Islet of Langerhans (tissue), 1 donor: ENCODE measurements around the genes DPF3 and NUMB.

DNA sequence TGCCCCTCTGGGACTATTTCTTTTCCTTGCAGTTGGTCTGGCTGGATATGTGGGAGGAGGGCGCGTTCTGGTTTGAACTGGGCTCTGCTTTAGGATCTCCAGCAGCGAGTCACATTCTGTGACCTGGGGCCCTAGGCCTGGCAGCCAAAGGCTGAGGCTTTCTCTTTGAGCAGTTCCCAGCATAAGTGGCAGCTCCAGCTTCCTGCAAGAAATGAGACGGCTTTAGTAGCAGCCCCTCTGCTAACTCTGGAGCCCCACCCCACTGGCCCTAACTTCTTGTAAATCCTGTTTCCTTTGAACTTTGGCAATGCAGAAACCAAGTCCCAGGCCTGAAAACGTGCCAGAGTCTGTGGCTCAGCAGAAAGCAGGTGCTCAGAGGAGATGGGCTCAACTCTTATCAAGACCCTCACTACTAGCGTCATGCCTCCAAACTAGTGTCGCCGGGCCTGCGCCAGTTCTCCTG lies 274.7 kb downstream of the DPF3 start:
- RRBS, result 96% methylated on average over 2 of the region's 9 CpGs

- RRBS, result no CpG with 5 or more reads among the region's 1 CpG
Measured at GRCh38 chr14:72675963-72676453, 217.9 kb downstream of the DPF3 start.

DNA sequence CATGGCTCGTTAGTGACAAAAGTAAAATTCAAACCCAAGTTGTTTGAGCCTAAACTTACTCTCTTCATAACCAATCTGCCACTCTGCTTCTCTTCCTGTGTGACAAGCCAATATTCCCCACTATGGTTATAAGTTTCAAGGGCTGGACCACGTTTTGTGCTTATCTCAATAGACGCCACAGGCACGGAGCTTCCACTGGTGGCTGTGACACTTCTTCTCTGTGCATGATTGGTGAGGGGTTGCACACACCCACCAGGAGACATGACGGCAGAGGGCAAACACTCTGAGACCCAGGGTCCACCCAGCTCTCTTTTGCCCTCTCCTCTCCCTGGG lies 44.9 kb downstream of the DPF3 start:
- RRBS, result no CpG with 5 or more reads among the region's 5 CpGs

- RRBS, result 3% methylated on average over 11 of the region's 55 CpGs
Measured at GRCh38 chr14:72893663-72894443, at the start of gene DPF3. Gene DPF3, minus strand, starts transcription at chr14:72894101.

DNA sequence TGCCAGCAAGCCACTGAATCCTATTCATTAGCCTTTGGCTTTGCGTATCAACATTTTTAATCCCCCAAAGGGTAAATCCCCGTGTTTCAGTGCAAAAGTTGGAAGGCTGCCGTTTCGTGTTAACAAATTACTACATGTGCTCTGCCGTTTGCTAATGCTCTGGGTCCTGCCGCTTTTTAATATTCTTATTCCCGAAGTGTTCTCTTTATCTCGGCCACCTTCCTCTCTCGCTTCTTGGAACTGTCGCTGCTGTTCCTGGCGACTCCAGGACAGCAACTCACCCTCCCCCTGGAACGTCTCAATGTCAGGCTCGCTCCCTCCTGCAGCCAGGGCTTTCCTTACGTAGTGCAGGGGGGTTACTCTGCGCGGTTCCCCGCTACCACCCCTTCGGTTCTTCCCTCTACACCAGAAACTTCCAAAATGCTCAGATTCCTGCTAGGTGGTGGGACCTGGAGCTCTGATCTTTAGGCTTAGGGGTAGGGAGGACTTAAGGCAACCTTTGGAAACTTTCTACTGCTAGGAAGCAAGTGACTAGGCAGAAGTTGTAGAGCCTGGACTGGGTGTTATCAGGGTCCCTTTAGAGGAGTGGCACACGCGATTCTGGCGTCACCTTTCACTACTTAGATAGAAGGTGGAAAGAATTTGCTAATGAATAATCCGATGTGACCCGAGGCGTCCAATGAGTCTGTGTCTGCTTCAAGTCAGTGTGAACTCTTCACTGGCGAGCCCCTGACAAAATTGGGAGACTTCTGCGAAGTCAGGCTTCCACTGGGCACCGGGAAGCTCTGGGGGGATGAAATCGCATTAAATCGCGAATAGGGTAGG lies 755 bp upstream of the DPF3 start:
- RRBS, result no CpG with 5 or more reads among the region's 30 CpGs

GRCh38 chr14:73083427-73083606 lies 25.0 kb downstream of the RBM25 start:
- RRBS, result no CpG with 5 or more reads among the region's 1 CpG

GRCh38 chr14:73096863-73097243 lies 38.5 kb downstream of the RBM25 start:
- RRBS, result no CpG with 5 or more reads among the region's 4 CpGs

- RRBS, result 5% methylated on average over 7 of the region's 53 CpGs
Measured at GRCh38 chr14:73269513-73270752, 32.6 kb downstream of the PAPLN start.

DNA sequence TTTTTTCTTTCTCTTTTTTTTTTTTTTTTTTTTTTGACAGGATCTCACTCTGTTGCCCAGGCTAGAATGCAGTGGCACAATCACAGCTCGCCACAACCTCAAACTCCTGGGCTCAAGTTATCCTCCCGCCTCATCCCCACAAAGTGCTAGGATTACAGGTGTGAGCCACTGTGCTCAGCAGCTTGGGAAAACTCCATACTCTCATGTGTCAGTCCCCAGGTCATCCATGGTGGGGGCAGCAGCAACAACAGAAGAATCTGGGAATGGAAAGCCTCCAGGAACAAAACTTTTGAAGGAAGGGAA lies 53.0 kb downstream of the NUMB start:
- RRBS, result no CpG with 5 or more reads among the region's 2 CpGs

GRCh38 chr14:73457337-73457846 lies 954 bp downstream of the NUMB start:
- RRBS, result 4% methylated on average over 8 of the region's 19 CpGs

- RRBS, result 5% methylated on average over 20 of the region's 61 CpGs
Measured at GRCh38 chr14:73457847-73458651, at the start of gene NUMB. Gene NUMB, minus strand, starts transcription at chr14:73458546.

DNA sequence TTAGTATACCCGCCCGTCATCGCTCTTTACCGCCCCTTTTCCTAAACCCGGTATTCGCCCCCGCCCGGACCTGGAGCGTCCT lies 147 bp upstream of the NUMB start:
- RRBS, result no CpG with 5 or more reads among the region's 9 CpGs

DNA sequence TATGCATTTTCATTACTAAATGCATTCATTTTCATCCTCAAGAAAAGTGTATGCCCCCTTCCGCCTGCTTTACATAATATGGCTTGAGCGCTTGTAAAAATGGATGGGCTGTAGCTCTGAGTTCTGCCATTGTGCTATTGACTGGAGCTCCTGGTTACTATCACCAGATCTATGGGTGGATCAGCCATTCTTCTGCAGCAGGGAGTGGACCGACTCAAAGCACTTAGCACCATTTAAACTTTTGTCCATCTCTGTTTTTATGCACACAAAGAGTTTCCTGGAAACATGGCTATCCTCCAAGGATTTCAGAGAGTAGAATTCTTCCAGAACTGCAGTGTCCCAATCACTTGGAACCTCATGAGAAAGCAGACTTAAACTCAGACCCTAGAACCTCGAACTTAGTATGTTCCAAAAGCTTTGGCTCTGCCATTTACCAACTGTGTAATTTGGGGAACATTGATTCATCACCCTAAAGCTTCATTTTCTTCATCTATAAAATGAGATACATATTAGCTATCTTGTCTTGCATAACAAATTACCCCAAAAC lies 4.5 kb upstream of the NUMB start:
- RRBS, result no CpG with 5 or more reads among the region's 4 CpGs

DNA sequence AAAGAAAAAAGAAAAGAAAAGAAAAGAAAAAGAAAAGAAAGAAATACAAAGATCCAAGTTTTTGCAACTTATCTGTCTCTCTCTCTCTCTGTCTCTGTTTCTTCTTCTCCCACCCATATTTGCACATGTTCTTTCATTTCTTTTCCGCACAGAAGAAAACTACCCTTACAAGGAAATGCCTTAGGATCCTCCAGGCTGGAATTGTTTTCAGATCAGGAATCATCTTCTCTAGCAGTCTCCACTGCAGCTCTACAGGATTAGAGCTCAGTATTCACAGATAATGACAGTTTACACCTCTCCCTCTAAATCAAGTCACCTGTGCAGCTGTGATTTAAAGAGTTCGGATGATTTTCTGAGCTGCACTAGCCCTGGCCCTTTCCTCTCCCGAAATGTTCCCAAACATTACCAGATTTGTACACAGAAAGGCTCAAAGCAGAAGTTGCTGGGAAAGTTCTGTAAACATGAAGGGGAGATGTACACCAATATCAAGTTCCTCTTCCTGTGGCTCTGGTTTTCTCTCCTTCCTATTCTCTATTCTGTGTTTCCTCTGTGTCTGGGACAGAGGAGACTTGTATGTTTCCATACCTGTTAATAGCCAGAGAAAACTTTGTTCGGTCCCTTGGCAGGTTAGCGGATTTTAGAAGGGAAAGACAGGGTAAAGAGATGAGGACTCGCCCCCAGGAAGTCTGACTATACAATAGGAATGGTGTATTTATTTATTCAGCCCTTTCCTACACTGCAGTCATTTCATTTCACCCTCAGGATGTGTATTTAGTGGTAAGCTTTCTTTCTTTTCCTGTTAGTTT lies 7.4 kb upstream of the NUMB start:
- RRBS, result no CpG with 5 or more reads among the region's 6 CpGs

GRCh38 chr14:73633368-73634198 lies 11.2 kb upstream of the DNAL1 start:
- RRBS, result 2% methylated on average over 12 of the region's 48 CpGs

DNA sequence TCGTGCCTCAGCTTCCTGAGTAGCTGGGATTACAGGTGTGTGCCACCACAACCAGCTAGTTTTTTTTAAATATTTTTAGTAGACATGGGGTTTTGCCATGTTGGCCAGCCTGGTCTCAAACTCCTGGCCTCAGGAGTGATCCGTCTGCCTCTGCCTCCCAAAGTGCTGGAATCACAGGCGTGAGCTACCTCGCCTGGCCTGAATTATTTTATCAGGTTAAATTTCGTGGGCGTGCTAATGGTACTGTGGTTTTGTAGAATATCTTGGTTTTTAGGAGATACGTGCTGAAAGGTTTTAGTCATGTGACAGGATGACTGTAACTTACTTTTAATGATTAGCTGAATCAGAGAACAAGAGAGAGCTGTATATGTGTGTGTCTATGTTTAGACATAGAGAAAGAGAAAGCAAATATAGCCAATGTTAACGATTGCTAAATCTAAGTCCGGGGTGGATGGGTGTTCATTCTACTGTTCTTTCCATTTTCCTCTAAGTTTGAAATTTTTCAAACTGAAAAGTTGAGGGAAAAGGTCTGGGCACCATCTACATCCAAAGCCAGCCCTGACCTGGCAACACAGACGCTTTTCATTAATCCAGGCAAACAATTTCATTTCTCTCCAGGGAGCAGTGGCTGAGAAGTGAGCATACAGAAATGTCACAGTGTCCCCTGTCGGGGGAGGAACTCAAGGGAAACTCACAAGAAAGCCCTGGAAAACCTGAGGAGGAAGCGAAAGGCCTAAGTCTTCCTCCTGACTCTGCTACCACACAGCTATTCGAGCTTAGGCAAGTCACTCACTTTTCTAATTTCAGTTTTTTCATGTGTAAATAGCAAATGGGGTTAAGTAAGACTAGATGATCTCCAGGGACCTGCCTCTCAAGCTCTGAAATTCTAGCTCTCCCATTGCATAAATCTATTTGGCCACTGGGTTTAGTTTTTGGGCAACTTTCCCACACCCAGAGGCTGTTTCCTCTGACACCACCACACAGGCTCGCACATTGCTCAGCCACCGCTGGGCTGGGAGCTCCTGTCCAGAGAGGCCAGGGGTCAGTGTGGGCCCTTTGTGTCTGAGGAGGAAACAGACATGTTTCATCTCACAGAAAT lies 9.4 kb upstream of the PNMA1 start:
- RRBS, result no CpG with 5 or more reads among the region's 15 CpGs

- RRBS, result no CpG with 5 or more reads among the region's 21 CpGs
Measured at GRCh38 chr14:73736795-73737642, 22.8 kb upstream of the PNMA1 start.

DNA sequence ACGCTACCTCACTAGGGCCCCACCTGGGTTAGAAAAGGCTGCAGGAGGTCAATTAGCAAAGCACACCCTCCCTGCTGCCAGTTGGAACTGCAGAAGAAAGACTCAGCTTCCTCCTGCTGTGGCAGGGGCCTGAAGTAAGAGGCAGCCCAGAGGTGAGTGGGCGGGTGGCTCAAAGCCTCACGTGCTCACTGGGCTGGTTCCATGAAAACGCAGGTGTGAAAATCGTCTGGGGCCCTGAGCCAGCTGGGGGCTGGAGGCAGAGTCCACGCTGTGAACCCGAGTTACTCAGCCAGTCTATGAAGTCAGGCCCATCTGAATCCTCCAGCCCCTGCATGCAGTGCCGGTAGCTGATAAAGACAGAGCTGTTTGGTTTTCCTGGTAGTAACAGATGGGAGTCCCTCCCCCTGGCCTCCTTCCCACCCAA lies 11.7 kb upstream of the MIDEAS start:
- RRBS, result no CpG with 5 or more reads among the region's 8 CpGs

DNA sequence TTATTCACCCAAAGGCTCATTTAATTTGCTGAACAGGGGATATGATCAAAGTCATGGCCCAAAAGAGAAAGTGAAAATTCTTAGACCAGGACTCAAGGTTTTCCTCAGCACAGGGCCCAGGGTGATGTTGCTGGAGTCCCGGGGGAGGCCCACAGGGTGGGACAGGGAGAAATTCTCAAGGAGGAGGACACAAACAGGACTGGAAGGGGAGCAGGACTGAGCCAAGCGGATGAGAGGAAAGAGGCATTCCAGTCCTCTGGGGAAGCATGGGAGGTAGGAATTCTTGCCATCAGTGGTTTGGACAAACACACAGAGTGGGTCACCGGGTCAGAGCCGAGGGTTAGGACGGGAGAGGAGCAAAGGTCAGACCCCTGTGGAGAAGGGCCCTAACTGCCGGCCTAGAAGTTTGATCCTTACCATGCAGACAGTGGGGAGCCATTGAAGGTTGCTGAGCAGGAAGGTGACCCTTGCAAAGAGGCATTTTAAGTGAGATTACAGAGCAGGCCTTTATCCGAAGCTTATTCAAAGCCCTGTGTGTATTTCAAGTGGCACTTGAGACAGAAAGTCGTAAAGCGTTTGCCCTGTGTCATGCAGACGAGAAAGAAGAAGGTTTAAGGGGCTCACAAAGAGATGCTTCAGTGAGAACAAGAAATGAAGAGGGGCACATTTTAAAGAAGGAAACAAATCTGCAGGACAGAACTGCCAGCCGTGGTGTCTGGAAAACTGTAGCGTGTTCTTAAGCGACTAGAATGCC lies 23.2 kb upstream of the MIDEAS start:
- RRBS, result 33% methylated on average over 4 of the region's 13 CpGs

GRCh38 chr14:73786425-73787071 lies 26.4 kb upstream of the MIDEAS start:
- RRBS, result 6% methylated on average over 28 of the region's 51 CpGs